ReNcell CX (cell line): Measurements from ENCODE around the gene HIGD1B.

DNA sequence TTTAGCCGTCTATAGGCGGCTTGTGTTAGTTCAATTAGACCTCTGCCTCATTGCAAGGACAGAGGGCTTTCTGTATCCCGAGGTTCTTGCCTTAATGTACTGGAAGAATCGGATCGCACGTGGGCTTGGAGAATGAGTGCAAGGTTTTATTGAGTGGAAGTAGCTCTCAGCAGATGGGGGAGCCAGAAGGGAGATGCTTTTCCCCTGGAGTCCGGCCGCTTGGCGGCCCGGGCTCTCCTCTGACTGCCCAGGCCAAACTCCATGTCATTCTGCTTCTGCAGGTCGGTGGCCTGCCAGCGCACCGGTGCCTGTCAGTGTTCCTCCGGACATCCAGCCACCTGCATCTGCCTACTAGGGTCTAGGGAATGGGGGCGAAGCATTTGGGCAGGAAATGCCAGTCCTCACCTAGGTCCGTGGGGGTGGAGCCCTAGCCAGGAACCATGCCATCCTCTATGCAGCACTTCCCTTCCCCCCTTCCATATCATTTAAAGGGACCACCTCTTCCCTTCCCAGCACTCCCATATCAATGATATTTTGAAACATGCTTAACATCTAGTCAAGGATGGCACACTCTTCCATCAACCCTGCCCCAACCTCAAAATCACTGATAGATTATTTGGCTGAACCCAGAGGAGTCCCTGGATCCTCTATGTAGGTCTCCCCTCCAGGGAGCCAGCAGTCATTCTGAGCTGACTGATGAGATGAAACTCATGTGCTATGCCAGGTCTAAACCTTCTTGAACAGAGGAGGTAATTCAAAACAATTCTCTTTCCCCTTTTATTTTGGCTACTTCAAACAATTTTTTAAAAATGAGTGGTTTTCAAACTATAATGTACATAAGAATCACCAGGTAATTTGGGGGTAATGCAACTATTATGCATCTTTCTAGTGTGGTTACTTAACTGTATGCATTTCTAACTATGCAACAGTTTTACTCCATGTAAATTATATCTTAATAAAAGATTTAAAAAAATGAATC, 34.0 kb downstream of the GJC1 start:
- PRO-cap: no peak

DNA sequence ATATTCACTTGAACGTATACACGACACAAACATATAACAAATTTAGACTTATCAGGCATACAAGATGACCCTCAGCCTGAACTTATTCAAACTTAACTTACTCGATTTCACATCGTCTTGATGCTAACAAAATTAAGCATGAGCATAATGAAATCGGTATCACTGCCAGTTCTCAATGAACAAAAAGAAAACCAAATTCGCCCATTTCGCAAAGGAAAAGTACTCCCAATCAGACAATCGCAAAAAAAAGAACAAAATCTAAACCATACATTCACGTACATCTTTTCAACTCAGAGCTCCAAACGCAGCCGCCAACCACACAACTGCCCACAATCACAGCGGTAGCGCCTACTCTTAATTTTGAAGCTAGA, 1.1 kb downstream of the GJC1 start:
- PRO-cap: no peak

DNA sequence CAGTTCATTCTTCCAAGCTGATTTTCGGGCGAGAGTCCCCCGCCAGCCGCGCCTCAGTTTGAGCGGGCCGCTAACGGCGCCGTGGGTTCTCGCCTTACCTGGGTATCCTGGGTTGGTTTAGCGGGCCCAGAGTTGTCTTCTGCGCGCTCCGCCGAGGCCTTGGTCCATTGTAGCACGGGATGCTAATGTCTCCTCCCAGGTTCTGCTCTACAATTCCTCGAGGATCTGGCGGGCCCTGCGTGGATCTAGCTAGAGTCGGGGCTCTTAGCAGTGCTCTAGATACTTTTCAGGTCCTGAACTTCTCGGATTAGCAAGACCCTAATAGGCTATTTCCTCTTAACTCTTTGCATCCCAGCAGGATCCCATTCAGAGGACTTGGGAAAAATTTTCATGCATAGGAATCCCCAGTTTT, 459 bp upstream of the GJC1 start:
- PRO-cap: no peak

DNA sequence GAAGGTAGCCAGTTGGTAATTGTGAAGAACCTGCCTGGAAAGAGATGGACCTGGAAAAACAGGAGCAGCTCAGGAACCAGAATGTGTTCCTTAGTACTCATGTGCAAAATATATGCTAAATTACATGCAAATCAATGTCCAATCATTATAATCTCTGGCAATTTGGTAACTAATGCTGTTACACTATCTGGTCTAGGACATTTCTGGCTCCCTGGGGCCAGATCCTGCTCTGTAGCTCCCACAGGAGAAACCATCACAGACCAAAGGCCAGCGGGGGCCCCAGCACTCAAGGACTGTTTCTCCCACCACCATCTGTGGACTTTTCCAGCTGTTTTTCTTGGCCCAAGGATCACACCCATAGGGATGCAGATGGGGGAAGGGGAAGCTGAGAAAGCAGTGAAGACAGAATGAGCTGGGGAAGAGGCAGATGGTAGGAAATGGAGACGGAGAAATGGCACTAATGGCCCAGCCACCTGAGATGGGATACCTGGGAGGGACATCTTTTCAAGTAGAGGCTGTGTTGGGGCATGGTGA, at the start of gene HIGD1B:
Gene HIGD1B (plus strand): TSS at position 396 of the 534 bp plus-strand sequence.
- PRO-cap: no peak

GRCh38 chr17:44900887-44901263, 1.3 kb downstream of the CCDC103 start:
- PRO-cap: bidirectional peak, plus-strand start at chr17:44901112, minus-strand start at chr17:44901004

- PRO-cap: bidirectional peak, plus-strand start at chr17:44970408, minus-strand start at chr17:44970426
These were observed 2.1 kb upstream of the C1QL1 start for GRCh38 chr17:44969986-44970807.

GRCh38 chr17:44980581-44981116, 12.5 kb upstream of the C1QL1 start:
- PRO-cap: no peak

DNA sequence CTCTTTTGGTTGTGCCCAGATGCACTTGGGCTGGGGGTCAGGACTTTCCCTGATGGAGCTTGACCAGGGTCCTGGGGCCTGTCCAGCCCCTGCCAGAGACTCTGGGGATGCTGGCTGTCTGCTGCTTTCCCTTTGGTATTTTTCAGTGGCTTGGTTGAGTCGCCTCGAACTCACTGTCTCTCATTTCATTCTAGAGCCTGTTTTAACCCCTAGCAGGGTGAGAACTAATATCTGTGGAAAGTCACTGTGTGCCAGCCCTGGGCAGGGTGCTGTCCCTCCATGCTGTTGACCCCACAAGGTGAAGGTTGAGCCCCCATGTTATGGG, 33.0 kb downstream of the DCAKD start:
- PRO-cap: bidirectional peak, plus-strand start outside the sequence, minus-strand start at position 197 of the sequence

DNA sequence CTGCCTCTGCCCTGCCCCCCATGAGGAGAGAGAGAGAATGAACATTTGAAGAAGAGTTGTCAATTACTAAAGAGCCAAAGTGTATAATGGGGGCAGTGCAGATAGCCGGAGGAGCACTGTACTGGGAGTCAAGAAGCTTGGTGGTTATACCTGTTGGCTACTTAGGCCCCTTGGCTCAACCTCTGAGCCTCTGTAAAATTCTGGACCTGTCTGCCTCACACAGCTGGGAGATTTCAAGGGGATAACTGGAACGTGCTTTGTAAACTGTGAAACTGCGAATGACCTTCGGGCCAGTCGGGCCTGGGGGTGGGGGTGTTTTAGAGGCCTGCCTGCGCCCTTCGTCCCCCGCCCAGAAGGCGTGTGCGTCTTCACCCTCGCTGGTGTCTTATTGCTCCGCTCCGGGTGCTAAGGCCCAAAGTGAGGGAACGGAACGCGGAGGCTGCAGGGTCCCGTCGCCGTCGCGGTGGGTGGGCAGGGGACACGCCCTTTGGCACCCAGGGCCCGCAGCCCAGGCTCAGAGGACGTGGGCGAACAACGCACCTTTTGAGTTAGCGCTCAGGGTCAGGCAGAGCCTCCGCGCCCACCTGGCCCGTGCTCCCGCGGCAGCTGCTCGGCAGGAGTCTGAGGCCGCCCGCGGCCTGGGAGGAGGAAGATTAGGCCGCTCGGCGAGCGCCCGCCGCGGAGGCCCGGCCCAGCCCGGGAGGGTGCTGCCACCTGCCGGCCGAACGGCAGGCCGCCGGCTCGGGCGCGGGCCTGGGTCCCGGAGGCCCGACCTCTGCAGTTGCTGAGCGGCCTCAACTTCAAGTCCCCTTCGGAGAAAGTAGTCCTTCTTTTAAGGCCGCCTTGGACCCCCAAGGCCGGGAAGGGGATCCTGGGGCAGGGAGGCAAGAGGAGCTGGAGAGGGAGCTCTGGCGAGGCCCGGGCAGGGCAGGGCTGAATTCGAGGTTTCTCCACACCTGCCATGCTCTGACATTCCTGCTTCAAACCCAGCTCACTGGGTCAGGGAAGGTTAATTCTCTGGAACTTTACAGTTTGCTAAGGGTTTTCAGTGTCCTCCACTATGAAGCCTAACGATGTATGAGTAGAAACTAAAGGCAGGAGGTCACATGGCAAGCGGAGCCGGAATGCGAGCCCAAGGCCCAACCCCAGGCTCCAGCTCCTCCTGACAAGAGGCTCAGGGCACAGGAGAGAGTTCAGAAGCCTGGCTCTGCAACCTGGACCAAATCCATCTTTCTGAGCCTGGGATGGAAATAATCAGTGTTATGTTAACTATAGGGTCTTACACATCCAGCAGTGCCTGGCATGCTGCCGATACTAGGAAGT, 29.5 kb downstream of the DCAKD start:
- PRO-cap: no peak

- PRO-cap: no peak
These were observed 10.8 kb downstream of the DCAKD start for GRCh38 chr17:45040413-45041334.

DNA sequence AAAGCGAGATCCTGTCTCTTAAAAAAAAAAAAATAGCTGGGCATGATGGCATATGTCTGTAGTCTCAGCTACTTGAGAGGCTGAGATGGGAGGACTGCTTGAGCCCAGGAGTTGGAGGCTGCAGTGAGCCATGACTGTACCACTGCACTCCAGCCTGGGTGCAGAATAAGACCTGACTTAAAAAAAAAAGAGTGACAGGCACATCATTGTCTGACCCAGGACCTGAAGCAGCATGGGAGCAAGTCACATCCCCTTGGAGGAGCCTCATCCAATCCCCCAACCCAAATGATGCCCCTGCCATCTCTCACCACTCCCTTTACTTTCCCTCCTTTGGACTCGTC, 9.5 kb downstream of the DCAKD start:
- PRO-cap: no peak

GRCh38 chr17:45042276-45043177, 8.9 kb downstream of the DCAKD start:
- PRO-cap: no peak

DNA sequence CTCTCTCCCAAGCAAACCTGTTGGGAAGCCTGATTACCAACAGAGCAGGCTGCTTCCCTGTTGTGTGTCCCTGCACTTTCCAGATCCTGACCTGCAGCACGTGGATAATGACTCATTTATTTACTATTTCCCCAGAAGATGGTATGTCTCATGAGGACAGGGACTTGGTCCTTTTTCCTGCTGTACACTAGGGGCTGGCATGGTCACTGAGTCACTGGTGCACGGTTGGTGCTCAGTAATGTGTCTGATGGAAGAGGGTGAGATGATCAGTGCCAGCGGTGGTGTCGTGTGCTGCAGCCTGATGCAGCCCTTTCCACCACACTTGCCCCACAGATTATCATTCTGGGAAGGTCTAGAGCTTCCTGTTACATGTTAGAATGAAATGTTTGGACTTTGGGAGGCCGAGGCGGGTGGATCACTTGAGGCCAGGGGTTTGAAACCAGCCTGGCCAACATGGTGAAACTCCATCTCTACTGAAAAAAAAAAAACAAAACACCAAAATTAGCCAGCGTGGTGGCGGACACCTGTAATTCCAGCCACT, 31.0 kb downstream of the NMT1 start:
- PRO-cap: no peak

- PRO-cap: no peak
These were observed 26.2 kb downstream of the PLCD3 start for GRCh38 chr17:45106257-45106456.

DNA sequence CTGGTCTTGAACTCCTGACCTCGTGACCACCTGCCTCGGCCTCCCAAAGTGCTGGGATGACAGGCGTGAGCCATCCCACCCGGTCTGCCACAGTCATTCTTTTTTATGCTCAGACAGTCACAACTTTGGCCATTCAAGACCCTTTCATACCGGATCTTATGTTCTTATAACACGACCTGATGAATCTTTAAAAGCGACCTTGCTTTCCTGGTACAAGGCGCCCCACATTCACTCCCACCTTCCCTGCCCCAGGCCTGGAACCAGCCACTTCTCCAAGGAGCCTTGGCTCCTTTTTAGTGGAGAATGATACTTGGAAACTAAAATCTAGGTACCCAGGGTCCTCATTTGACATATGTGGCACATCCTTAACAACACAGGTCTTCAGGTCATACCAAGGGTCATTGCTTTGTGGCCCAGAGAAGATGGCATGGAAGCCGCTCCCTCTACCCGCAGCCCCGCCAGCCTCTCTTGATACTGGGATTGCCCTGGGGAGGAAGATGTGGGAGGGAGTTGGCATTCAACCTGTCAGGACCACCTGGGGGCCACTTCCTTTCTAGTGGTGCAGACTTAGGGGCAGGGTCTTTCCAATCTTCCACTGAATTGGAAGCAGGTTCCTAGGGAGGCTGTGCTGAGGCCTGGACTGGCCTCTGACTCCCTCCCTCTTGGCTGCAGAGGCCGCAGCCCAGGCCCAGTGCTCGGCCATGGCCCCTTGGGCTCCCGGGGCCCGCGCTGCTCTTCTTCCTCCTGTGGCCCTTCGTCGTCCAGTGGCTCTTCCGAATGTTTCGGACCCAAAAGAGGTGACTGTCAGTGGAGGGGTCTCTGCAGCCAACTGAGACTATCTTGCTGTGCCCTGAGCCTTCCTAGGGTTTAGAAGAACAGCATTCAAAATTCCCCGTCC, 5.3 kb upstream of the HEXIM1 start:
- PRO-cap: no peak

DNA sequence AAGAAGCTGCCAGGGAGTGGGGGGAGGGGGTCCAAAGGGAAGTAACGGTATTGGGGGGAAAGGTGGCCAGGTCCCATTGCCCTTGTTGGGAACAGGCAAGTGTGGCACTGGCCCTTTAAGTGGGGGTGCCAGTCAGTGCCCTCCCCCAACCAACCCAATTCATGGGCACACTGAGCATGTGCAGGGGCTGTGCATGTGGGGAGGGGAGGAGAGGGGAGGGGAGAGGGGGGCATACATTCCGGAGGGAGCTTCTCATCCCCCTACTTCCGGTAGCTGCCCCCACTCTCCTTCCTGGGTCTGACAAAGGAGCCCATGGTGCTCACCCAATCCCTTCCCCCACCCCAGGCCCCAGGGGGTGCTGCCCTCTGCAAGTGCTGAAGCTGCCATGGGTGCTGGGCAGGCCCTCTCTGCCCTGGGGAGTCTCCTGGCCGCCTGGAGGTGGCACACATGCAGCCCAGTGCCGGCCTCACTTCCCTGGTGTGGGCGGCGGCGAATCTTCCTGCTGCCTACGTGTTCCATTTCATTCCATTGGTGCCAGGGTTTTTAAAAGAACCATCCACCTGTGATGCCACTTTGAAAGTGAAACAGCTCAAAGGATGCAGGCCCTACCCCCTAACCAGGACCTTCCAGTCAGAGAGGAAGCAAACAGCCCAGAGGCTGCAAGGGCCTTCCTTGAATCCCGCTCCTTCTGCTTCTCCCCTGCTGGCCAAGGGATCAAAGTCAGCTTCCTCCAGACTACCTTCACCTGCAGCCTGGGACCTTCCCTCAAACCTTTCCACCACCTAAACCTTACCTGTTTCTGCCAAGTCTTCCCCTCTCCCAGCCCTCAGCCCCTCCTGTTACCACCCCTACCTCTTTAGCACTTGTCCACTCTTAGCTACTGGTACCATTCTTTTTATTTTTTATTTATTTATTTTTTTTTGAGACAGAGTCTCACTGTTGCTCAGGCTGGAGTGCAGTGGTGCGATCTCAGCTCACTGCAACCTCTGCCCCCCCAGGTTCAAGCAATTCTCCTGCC, 11.2 kb downstream of the HEXIM2 start:
- PRO-cap: no peak

DNA sequence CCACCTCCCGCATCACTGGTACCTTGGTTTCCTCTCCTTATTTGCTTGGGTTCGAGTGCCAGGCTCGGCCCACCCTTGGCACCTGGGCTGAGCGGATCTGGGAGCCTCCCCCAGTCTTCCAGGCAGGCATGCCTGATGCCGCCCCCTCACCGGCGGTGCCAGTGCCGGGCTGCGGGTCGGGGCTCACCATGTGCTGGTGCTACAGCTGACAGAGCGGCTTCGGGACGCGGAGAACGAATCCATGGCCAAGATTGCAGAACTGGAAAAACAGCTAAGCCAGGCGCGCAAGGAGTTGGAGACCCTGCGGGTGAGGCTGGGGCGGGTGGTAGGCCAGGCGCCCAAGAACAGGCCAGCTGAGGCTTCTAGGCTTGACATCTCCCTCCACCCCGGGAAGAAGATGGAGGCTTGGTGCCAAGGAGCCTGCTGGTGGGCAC, 19.3 kb downstream of the FMNL1 start:
- PRO-cap: no peak

GRCh38 chr17:45424274-45424664, 8.4 kb downstream of the ARHGAP27 start:
- PRO-cap: no peak

DNA sequence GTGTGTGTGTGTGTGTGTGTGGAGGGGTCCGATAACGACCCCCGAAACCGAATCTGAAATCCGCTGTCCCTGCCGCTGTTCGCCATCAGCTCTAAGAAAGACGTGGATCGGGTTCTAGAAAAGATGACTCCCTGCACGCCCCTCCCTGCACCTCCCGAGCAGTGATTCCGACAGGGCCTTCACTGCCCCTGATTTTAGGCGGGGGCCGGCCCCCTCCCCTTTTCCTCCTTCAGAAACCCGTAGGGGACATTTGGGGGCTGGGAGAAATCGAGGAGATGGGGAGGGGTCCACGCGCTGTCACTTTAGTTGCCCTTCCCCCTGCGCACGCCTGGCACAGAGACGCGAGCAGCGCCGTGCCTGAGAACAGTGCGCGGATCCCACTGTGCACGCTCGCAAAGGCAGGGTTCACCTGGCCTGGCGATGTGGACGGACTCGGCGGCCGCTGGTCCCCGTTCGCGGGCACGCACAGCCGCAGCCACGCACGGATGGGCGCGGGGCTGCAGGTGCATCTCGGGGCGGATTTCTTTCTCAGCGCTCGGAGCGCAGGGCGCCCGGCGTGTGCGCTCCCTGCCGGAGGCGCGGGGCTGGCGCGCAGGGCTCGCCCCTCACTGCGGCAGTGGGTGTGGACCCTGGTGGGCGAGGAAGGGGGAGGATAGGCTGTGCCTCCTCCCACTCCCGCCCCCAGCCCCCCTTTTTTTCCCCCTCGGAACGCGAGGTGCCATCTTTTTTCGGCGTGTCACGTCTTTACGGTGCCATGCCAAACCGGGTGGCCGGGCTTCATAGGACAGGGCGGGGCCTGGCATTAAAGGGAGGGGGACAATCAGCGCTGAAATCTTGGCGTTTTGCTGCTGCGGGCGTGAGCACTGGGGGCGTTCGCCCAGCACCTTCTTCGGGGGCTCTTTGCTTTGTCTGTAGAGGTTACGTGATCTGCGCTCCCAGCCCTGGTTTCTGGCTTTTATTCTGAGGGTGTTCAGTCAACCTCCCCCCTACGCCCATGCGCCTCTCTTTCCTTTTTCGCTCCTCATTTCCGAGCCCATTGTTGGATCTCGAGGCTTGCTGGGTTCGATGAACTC, 1.1 kb downstream of the MAPT start:
- PRO-cap: no peak

DNA sequence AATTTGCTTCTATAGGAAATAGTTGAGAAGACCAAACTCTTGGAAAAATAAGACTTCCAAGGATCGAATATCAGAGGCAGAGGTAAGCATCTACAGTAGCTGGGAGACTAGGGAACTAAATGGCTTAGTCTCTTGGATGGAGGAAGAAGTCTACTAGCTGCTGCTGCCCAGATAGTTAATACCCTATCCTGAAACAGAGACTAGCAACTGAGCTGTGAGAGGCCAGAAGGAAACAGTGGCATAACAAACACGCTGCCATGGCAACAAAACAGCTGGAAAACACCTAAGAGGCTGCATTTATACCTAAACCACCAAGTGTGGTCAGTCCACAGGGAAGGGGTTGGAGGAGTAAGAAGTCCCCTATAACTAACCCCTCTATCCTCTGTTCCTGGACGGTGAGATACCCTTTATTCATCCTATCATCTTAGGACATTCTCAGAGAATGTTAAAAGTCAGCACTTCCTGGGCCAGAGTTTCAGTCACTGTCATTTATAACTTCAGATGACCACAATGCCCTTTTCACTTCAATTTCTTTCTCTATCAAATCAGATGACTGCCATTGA, 36.0 kb downstream of the STH start:
- PRO-cap: no peak